Gallbladder (tissue), 1 donor: ENCODE results near the genes NEK7 and IGFN1.

DNA sequence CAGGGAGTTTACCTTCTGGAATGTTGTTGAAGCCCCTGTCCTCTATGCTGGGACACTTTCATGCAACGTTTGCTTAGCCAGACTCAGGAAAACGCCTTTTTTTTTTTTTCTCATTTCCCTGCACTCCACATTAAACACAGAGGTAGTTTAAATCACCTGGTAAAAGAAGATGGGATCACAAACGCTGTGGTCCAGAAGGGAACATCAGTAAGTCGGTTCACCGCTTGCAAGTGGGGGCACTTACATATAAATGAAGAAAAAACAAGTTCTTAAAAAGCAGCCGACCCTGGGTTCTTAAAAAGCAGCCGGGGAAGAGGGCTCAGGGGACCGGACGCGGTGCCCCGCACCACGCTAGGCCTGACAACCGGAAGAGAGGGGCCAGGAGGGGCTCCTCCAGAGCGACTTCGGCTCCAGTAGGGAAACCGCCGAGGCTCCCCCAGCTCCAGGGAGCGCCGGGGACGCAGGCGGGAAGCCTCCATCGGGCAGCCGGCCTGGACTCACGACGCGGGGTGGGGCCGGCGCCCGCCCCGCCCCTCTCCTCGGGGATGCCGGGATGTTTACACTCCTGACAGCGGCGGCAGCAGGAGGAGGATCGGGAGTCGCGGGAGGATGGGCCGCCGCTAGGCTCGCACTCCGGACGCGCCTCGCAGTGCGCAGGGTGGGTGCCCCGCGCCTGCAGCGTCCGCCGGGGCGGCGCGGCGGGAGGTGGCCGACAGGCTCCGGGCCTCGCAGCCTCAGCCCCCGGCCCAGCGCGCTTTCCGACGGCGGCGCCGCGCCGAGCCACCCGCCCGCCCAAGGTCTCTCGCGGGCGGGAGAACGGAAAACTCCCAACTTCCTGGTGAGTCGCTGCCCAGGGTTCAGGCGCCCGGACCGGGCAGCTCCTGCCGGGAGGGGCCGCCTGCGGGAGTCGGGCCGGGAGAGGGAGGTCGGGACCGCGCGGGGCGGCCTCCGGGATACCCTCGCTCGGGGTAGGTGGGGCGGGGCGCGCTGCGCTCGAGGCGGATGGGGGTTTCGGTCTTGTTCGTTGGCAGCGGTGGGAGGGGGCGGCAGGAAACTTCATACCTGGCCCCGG, at the start of gene NEK7:
TSS of gene NEK7 (plus strand) at position 560 of the 1,072 bp plus-strand sequence.
- PRO-cap, result bidirectional peak, plus-strand start at position 595 of the sequence, minus-strand start at position 501 of the sequence

DNA sequence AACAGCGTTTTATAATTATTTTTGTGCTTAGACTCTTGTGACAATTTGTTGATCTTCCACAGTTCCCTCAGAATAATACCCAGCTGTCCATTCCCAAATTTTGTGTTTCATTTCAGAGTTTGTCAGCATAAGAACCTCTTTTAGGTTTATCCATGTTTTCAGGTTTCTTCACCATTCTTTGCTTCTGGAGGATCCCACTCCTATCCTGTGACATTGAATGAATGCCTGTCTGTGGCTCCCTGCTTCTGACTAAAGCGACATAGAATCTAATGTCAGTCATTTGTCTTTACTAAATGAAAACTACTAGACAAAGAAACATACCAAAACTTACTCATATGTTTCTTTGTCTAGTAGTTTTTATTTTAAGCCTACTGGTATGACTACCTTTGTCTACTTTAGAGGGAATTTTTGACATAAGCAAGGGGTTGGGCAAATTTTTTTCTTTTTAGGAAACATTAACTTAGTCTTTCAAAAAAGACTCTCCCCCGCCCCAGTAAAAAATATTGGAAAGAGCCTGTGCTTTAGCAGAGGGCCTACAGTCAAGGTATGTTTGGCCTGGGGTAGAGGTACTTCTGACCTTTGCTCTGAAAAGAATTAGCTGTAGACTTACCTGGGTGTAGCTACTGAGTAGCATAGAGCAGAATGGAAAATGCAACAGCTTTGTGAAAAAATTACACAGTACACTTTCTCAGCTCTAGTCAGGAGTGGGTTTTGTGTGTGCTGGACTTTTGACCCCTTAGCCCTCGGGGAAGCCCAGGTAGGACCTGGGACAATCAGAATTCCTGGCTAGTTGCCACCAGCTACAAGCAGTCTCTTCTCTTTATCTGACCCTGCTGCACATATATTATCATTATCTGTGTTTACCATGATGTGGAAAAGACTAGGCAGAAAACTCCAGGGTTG, 5.0 kb downstream of the NEK7 start:
- PRO-cap, result no peak

GRCh38 chr1:198556850-198557458, 16.5 kb upstream of the ATP6V1G3 start:
- PRO-cap, result no peak

GRCh38 chr1:198682315-198682663, 43.4 kb downstream of the PTPRC start:
- PRO-cap, result no peak

- PRO-cap, result no peak
Measured at GRCh38 chr1:198713576-198713920, 74.7 kb downstream of the PTPRC start.

- PRO-cap, result no peak
Measured at GRCh38 chr1:198892073-198892572, 253.3 kb downstream of the PTPRC start.

GRCh38 chr1:198929206-198929465, 290.3 kb downstream of the PTPRC start:
- PRO-cap, result no peak

DNA sequence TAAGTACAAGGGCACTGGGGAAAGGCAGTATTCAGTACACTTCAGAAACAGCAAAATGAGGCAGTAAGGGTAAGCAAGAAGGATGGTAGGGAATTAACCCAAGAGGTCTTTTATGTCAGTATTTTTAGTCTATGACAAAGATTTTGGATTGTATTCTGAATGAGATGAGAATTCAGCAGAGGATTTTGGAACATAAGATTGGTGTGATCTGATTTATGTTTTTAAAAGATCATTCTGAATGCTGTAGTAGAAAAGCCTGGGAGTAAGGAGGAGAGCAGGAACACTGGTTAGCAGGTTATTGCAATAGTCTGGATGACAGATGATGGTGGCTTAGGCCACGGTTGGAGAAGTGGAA, 570.9 kb upstream of the NR5A2 start:
- PRO-cap, result no peak

DNA sequence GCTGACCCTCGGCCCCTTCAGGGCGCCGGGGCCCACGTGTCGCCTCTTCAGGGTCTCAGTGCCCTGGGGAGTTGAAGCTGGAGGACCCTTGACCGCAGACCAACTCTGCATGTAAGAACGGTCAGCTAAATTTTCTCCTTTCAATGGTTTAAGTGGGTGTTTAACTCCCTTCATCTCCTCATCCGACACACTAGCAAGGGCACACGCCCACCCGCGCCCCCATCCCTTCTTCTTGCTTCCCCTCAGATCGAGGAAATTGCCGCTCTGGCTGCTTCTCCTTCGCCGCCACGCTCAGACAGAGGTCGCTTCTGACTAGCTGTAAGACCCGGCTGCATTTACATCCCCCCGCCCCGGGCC, 10.9 kb downstream of the NR5A2 start:
- PRO-cap, result no peak

DNA sequence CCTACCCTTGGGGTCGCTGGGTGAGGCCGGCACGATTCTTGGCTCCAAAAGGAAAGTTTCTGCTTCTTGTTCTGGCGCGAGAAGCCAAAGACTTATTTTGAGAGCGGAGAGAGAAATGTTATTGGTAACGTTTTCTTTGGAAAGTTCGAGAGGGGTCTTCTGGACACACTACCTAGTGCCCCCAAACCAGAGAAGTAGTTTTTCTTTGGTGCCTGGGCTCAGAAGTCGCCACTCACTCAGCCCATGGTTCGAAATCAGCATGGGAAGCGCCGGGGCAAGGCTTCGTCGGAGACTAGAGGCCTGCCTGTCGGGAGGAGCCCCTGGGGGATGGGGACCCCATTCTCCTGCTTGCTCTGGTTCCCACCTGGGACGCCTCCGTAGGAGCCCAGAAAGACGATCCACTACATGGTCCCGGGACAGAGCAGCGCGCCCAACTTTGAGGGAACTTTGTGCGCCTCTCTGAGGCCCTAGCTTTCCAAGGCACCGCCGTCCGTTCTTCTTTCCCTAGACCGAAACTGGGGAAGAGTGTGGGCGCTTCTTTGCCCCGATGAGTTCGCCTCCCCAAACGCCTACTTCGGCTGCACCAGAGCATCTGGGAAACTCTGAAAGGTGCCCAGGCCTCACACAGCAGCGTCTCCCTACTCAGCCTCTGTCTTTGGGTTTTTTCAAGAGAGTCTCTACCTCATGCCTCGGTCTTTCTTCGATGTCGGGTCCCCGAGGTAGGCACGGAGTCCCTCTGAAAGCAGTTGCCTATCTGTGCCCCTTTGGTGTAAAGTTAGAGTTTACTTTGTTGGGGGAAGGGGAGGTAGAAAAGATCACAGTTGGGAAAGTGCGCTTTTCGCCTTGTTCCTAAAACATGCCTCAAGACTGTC, 13.9 kb downstream of the NR5A2 start:
- PRO-cap, result no peak

DNA sequence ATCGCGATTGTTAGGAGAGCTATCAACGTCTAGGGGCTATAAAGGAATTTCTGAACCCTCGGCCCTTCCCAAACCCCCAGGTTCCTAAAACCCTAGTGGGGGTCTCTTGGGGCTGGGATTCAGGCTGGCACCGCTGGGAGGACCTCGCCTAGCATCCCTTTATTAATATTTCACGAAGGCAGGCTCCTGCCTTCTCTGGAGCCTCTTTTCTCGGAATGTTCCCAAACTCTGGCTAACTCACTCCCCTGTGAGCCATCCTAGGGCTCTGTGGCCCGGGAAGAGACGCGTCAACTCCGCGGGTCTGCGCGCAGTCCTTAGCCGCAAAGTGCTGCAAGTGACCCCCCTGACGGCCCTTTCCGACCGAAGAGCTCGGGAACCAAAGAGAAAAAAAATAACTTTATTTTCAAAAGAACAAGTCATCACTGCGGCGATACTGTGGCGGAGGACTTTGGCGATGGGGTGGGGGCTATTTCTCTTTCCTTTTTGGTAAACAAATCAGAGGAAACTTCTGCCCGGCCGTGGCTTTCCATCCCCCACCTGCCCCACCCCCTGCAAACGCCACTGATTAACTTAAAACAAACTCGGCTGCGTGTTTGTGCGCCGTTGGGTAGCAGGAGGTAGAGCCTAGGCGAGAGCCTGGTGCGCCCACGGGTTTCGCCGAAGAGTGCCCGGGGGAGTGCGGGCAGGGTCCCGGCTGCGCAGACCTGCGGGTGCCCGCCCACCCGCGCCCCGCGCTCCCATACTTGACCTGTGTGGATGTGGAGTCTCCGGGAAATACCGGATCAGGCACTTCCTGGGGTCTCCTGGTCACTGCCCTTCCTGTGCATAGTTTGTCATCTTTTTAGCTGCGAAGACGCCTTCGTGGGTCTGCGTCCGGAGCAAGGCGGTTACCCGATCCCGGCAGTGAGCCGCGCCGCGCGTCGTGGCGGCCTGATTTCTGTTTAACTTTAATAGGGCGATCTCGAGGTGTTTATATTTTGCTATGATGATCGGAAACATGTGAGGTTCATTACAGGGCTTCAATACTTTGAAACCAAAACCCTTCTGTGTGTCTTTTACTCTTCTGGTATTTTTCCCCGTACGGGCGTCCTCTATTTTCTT, 14.8 kb downstream of the NR5A2 start:
- PRO-cap, result unidirectional peak, plus-strand start at position 600 of the sequence; bidirectional peak, plus-strand start at position 650 of the sequence, minus-strand start at position 666 of the sequence; unidirectional peak, minus-strand start at position 943 of the sequence

- PRO-cap, result no peak
Measured at GRCh38 chr1:200104341-200104562, 76.7 kb downstream of the NR5A2 start.

DNA sequence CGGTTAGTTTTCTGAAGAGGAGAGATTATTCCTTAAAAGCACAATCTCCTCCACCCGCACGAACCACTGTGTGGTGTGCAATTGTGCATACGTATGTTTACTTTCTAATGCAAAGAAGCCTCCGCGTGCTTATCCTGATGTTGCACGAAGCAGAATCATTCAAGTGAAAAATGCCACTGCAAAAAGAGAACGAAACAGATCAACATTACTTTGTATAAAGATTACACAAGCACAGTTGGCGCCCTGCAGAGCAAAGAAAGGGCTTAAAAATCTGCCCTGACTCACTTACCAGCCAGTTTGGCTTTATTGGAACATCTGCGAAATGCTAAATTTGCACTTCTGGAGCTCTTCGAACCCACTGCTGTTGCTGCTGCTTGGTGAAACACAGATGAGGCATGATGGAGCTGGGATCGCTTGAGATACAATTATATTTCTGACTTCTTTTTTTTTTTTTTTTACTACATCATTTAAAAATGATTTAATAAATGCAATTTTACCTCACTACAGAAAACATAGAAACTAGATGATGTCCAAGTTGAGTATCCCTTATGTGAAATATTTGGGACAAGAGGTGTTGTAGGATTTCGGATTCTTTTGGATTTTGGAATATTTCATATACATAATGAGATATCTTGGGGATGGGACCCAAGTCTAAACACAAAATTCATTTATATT, 166.6 kb downstream of the ZNF281 start:
- PRO-cap, result no peak

DNA sequence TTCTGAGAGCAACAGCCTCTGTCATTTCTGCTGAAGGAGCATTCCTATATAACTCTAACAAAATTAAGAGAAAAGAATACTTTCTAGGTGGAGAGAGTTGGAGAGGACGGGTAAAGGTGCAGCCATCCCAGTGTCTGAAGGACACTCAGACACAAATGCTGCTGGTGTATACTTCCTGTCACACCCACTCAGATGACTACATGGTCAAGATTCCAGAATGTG, 35.4 kb downstream of the ZNF281 start:
- PRO-cap, result no peak

DNA sequence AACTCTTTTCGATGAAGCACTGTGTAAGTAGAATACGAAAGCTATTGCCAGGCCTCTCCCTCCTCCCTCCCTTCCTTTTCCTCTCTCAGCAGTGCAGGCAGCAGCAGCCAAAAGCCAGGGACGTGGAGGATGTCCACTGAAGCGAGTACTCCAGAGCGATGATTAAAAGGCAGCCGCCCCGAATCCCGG, 219 bp upstream of the CAMSAP2 start:
- PRO-cap, result bidirectional peak, plus-strand start outside the sequence, minus-strand start at position 138 of the sequence

DNA sequence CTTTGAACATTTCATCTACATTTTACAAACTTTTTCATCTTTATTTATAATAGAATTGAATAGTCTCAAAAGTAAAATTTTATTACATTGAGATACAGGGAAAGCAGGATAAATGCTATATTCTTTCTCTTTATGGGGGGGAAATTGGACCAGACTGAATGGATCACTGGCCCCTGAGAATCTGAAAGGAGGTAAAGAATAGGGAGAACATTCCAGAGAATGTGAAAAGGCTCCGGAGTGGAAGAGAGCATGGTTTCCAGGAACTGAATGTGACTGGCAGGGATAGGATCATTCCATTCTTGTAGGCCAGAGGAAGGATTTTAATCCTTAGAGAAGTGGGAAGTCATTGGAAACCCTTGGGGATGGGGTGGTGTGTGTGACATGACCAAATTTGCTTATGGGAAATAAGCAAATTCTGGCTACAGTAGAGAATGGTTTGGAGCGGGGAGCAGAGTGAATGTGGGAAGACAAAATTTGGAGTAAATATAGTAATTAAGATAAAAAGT, 11.0 kb downstream of the CAMSAP2 start:
- PRO-cap, result no peak

- PRO-cap, result bidirectional peak, plus-strand start at chr1:201170919, minus-strand start at chr1:201170768
Measured at GRCh38 chr1:201170365-201171071, 16.2 kb upstream of the TMEM9 start.

GRCh38 chr1:201187164-201187417, 3.5 kb upstream of the IGFN1 start:
- PRO-cap, result no peak

- PRO-cap, result no peak
Measured at GRCh38 chr1:201190464-201191098, at the start of gene IGFN1. IGFN1 (plus strand) TSS chr1:201190824.

GRCh38 chr1:201307739-201308514, 24.6 kb downstream of the PKP1 start:
- PRO-cap, result no peak